Hematopoietic multipotent progenitor cell (in vitro differentiated cells): ENCODE measurements around the gene RBM20.

- CAGE, long polyA plus RNA = no peak
Observed at GRCh38 chr10:106010954-106011702, 1153.4 kb downstream of the SORCS1 start.

- CAGE, long polyA plus RNA = no peak
Observed at GRCh38 chr10:107545052-107545371, 380.5 kb upstream of the SORCS1 start.

DNA sequence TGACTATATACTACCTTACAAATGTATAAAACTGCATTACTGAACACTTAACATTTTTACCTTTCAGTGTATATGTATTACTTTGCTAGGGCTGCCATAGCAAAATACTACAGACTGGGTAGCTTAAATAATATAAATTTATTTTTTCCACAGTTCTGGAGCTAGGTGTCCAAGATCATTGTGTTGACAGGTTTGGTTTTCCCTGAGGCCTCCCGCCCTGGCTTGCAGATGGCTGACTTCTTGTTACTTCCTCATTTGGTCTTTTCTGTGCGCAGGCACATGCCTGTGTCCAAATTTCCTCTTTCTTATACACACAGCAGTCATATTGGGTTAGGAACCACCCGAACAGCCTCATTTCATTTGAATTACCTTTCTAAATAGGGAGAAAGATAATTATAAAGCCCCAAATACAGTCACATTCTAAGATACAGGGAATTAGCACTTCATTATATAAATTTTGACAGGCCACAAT, 521.6 kb upstream of the SORCS1 start:
- CAGE, long polyA plus RNA = no peak

DNA sequence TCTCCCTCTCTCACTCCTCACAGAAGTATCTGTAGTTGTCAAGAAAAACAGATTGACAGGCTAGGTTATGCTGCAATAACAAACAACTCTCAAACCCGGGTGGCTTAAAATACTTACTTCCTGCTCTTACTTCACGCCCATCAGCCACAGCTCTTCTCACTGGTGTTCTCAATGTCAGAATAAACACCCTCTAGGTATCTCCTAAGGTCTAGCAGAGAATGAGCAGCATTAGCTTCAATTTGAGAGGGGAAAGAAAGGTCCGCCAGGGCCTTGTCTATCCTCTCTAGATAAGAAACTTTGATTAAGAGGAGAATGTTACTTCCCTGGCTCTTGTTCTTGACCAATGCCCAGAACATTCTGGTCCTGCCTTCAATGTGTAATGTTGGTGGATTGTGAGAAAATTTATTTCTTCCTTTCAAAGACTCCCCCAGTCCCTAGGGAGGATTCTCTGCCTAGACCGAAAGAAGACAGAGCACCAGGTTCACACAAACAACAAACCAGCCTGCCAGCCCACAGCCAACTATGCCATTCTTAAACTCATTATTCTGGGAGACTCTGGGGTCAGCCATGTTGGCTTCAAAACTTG, 1028.6 kb downstream of the XPNPEP1 start:
- CAGE, long polyA plus RNA = no peak

DNA sequence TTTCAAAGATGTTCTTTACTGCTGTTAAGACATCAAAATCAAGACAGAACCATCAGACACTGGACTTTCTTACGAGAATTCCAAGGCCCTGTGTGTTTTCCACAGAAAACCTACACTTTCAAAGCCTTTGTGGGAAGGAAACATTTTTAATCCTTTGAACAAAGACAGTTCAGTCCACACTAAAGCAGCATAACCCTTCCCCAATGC, 701.2 kb downstream of the XPNPEP1 start:
- CAGE, long polyA plus RNA = no peak

DNA sequence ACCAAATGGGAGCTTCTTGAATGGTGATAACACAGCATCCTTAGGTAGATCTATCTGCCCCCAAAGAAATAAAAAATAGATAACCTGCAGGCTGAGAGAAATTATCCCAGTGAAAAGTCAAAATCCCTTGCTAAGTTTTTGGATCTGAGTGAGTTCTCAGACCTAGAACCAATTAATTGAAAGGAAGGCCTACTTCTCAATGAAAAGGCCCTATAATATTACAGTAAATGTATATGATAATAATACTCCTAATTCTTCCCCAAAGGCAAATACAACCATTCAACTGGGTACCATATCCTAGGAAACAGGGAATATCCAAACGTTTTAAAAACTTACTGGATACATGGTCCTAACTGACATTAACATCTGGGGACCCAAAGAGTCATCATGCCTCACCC, 670.2 kb downstream of the XPNPEP1 start:
- CAGE, long polyA plus RNA = no peak

- CAGE, long polyA plus RNA = no peak
Observed at GRCh38 chr10:109895410-109896109, 27.8 kb downstream of the XPNPEP1 start.

DNA sequence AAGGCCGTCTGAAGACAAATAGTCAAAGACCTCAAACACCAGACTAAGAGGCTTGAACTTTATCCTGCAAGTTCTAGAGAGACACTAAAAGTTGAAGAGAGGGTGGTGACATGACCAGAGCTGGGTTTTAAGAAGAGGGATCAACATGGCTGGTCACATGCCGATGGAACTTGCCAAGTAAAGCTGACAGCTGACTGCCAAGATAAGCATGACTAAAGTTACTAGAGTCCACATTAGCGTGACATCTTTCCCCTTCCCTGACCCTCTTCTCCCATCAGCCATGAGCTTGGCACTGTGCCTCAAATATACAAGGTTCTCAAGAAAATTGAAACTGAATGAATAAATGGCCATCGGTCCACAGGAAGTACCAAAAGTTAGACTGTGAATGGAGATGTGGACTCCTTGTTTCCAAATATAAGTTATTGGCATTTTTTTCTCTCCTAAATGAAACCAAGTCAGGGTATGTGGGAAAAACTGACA, 24.6 kb downstream of the XPNPEP1 start:
- CAGE, long polyA plus RNA = no peak

- CAGE, long polyA plus RNA = no peak
Observed at GRCh38 chr10:110141277-110141675, 66.1 kb upstream of the MXI1 start.

- CAGE, long polyA plus RNA = no peak
Observed at GRCh38 chr10:110211849-110212510, 4.6 kb downstream of the MXI1 start.

- CAGE, long polyA plus RNA = no peak
Observed at GRCh38 chr10:110214406-110214781, 7.0 kb downstream of the MXI1 start.

DNA sequence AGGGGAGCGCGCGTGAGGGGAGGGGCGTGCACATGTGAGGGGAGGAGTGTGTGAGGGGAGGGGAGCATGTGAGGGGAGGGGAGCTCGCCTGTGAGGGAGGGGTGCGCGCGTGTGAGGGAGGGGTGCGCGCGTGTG, 19.2 kb downstream of the MXI1 start:
- CAGE, long polyA plus RNA = no peak

GRCh38 chr10:110227973-110228694, 20.7 kb downstream of the MXI1 start:
- CAGE, long polyA plus RNA = no peak

- CAGE, long polyA plus RNA = no peak
Observed at GRCh38 chr10:110363643-110364421, 59.1 kb upstream of the SMNDC1 start.

GRCh38 chr10:110375829-110376750, 71.4 kb upstream of the SMNDC1 start:
- CAGE, long polyA plus RNA = no peak

DNA sequence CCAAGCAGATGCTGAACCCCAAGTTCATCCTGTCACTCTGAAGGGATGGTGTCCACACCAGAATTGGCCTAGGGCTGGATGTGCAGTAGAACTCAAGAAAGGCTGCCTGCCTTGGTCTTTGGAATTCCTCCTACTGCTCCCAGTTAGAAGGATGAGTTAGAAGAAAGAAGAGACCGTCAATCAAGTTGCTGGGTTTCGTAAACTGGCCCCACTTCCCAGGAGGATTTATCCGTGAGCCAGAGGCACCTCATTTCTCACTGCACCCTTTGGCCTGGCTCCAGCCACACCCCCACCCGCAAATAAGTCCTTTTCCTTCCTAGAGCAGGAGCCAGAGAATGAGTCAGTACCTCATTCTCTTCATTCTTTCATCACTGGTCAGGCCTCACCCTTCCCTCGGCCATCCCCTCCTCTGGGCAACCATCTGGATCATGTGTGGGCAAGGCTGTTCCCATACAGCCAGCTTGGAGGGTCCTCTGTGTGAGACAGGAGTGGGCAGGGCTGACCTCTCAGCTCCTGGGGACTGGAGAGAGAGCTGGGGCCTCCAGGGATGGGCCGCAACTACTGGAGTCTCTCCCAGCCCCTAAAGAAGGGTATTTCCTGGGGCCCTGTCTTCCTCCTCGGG, 87.3 kb upstream of the DUSP5 start:
- CAGE, long polyA plus RNA = no peak

DNA sequence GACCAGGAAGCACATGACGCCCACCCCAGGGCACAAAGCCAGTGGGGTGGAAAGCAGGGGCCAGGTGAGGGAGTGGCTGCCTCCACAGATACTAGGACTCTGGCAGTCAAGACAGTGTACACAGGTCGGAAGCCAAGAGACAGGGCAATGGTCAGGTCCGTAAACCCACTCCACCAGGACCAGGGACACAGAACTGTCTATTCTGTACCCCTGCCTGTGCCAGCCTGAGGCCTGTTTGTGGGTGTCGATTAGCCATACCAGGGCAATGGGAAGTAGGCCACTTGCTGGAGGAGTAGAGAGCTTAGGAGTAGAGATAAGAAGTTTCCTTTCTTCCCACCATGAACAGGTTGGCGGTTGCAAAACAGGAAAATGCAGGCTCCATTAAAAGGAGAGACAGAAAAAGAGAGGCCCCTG, 33.2 kb upstream of the DUSP5 start:
- CAGE, long polyA plus RNA = no peak

DNA sequence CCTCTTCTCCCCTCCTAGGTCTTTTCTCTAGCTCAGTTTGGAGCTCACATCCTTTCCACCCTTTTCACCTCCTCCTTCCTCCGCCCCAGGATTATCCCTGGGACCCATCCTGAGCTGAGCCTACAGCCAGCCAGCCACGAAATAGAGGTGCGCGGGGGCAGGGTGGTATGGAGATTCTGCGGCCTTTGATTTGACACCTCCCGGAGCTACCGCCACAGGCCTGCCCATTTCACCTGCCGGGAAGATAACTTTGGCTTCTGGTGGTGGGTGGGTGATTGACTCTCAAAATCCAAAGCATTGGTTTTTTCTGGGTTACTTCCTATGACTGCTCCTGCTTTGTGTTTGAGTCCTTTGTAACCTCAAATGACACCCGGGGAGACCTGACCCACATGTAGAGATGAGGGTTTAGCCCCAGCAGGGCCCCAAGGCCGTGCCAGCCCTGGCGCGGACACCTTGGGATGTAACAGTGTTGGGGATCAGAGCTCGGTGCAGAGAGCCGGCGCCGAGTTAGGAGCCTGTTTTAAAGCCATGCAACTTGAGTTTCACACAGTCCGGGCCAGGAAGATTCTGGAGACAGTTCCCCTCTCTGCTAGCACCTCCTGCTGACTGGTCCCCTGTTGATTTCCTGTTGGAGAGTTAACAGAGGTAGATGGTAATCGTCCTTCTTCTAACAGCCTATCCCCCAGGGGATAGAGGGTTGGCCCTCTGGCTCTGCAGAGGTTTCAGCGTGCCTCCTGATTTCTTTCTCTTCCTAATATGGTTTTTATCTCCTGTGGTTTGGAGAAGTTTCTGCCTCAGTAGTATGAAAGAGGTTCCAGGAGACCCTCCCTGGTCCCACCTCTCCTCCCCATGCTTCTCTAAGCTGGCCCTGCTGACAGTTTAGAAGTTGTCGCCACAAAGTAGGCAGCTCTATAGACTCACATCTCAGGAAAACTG, 1.6 kb downstream of the DUSP5 start:
- CAGE, long polyA plus RNA = no peak

DNA sequence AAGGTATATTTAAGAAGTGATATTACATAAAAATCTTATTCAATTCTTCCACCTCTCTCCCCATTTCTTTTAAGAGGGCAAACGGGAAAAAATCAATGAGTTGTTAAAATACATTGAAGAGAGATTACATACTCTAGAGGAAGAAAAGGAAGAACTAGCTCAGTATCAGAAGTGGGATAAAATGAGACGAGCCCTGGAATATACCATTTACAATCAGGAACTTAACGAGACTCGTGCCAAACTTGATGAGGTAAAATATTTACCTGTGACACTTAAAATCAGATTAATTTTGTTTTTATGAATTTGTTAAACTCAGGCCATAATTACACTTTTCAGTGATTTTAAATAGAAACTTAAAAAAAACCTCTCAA, 14.3 kb downstream of the SMC3 start:
- CAGE, long polyA plus RNA = start-site peak on the plus strand centred at position 126 of the sequence, 102 bp wide, 200 reads

DNA sequence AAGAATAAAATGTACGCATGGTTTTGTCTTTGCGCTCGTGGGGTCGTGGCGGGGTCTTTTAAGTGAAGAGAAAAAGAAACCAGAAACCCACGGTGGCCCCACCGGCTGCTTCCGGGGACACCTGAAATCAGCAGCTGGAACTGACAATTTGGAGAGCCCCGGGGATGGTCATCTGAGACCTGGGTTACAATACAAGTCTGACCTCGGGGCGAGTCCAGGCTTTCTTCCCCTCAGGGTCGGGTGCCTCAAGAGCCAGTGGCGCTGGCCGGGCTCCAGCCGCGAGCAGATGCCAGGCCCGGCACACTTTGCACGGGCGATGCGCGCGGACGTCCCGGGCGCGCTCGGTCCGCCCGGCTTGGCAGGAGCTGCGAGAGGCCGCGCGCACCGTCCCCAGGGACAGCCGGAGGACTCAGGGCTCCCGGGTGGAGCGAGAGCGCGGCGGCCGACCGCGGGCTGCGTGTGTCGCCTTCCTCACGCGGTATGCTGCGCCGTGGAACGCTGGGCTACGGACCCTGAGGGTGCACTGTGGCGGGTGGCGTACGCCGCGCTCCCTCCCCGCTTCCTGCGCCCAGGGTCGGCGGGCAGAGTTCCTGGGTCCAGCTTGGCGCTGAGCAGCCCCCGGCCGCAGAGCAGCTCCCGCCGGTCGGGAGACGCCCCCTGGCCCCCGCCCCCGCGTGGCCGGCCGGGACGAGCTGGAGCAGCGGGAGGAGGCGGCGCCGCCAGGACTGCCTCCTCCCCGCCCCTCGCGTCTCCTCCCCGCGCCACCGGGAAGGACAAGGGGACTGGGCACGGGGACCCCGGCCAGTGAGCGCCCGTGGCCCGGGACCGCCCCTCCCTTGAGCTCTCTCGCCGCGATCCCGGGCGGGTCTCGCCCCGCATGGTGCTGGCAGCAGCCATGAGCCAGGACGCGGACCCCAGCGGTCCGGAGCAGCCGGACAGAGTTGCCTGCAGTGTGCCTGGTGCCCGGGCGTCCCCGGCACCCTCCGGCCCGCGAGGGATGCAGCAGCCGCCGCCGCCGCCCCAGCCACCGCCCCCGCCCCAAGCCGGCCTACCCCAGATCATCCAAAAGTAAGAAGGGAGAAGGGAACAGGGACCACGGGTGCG, at the start of gene RBM20:
RBM20 (plus strand) TSS at position 759 of the 1,104 bp plus-strand sequence.
- CAGE, long polyA plus RNA = no peak